AG04449 (cell line): ENCODE measurements around a stretch of chr16.

- RRBS: no CpG with 5 or more reads among the region's 5 CpGs
These were observed 77.0 kb downstream of the WWP2 start for GRCh38 chr16:69838932-69839679.

DNA sequence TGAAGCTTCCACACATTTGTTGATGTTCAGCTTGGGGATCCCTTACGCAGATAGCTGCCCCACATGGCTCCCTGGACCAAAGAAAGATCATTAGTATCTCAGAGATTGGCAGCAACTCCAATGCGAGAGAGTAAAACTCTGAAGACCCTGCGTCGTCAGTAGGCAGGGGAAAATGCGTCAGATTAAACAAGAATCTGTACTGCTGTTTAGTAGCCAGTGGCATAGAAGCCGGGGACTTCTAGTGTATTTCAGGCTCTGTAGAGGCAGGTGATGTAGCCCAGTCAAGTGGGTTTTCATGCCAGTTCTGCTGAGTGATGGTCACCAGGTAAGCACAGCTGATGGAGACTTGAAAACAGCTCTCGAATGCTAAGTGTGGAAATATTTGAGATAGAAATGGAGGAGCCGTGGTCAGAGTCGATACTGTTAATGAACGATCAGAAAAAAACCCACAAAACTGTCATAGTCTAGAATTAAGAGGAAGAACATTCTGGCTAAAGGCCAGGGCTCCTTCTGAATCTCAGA is 24.4 kb upstream of the CLEC18A start:
- RRBS: no CpG with 5 or more reads among the region's 10 CpGs

DNA sequence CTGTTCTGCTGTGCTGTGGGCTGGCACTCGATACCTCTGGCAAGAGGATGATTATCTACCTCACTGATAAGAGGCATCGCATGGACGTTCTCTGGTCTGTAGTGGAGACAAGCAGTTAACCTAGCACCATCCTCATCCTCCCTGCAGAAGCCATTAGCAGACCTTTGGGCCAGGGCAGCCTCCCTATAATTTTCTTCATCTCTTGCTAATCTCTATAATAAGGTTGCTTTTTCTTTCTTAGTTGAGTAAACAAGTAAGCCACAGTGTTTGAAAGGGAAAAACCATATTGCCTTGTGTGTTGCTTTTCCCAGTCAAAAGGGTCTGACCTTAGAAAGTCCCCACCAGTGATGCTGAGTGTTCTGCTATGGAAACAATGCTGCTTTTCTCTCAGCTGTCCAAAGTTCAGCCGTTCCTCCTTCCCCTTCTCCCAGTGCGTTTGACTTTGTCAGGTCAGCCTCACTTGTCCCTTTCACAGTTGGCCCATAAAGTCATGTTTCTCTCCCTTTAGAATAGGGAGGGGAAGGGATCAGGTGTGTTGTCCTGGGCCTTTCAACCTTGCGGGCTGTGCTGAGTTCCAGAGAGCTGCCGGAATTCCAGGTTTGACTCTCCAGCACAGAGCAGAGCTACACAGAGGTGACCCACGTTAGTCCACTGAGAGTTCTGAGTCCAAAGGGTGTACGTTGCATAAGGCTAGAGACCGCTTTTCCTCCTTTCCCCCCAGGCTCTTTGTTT is 16.0 kb upstream of the CLEC18C start:
- RRBS: no CpG with 5 or more reads among the region's 10 CpGs

DNA sequence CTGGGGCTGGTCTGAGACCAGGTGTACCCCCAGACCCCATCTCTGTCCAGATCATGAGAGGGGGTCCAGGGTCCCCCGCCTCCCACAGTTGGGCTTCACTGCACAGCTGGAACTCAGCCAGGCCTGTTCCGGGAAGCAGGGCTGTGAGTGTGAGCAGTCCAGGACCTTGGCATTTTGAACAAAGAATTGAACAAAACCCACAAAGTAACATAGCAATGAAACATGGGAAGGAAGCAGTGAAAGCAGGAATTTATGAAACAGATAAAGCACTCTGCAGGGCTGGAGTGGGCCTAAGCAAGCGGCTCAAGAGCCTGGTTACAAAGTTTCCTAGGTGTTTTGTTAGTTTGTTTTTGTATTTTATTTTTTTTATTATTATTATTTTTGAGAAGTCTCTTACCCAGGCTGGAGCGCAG is 25.1 kb downstream of the CLEC18C start:
- RRBS: no CpG with 5 or more reads among the region's 4 CpGs

DNA sequence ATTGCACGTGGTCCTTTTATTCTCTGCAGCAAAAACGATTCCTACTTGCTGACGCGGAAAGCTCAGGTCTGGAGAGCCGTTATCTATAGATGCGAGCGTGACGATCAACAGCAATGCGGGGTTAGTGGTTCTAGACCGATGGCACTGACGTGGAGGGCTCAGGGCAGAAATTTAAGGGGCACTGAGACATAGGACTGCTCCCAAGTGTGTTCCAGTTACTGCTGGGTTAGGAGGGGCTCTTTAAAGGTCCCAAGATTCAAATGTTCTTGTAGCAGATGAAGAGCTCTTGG is 596 bp upstream of the EXOSC6 start:
- RRBS: no CpG with 5 or more reads among the region's 11 CpGs

DNA sequence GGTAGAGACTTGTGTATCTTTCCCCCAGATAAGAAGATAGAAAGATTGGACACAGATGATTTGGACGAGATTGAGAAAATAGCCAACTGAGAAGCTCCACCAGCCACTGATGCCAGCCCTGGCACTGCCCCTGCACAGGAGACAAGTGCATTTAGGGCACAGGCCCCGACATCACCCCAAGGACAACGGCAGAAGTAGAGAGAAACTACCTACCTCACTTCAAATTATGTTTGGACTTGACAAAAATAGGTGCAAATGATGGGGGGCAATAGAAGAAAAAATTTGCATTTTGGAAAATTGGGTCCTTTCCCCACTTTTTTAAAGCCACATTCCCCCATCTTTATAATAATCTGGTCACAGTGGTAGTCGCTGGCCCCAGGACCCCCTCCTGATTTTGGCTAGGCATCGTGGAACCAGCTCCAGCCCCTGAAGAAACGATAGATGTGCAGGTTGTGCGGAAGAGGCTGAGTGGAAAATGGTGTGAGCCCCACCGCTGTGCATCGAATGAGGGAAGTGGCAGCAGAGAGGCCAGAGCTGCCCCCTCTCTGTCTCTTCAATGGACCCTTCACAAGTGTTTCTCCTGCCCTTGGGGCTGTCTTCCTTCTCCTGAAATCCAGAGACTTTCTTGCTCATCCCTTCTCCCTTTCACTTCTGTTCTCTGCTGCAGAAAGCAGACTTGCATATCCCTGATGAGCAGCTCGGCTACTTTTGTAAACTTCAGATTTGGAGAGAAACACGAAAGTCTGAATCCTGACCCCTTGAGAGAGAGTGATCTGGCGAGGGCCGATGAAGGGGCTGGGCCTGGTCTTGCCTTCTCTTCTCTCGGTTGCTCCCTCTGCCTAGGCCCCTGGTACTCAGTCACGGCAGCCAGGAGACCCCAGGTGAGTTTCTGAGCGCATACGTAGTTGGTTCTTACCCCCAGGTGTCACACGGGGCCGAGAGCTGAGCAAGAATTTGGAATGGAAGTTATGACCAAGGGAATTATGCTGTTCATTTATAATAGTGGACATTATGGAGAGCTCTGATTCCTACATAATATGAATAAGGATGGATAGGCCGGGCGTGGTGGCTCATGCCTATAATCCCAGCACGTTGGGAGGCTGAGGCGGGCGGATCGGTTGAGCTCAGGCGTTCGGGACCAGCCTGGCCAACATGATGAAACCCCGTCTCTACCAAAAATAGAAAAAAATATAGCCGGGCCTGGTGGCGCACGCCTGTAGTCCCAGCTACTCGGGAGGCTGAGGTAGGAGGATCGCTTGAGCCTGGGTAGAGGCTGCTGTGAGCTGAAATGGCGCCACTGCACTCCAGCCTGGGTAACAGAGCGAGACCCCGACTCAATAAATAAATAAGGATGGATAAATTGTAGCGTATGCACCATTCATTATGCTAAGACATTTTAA is 25.7 kb downstream of the DDX19A start:
- RRBS: no CpG with 5 or more reads among the region's 37 CpGs

- RRBS: no CpG with 5 or more reads among the region's 7 CpGs
These were observed 29.9 kb downstream of the ST3GAL2 start for GRCh38 chr16:70408983-70409349.

- RRBS: no CpG with 5 or more reads among the region's 1 CpG
These were observed 14.2 kb downstream of the SF3B3 start for GRCh38 chr16:70537831-70538235.

- RRBS: no CpG with 5 or more reads among the region's 6 CpGs
These were observed 25.2 kb downstream of the SF3B3 start for GRCh38 chr16:70548496-70549516.

DNA sequence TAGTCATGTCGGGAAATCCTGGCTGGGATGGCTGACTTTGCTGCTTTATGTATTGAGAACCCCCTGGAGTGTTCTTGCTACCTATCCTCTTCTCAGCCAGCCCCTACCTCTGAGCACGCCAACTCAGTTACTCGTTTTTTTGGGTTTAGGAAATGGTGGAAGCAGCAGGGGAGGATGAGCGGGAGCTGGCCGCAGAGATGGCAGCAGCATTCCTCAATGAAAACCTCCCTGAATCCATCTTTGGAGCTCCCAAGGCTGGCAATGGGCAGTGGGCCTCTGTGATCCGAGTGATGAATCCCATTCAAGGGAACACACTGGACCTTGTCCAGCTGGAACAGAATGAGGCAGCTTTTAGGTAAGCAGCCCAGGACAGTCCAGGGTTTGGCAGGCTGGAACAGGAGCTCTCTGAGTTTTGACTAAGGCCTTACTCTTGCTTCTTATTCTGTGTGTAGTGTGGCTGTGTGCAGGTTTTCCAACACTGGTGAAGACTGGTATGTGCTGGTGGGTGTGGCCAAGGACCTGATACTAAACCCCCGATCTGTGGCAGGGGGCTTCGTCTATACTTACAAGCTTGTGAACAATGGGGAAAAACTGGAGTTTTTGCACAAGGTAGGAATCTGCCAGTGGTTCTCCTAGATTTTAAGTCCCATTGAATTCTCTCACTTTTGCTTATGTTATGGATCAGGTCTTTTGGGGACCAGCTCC is 41.5 kb downstream of the SF3B3 start:
- RRBS: no CpG with 5 or more reads among the region's 8 CpGs

DNA sequence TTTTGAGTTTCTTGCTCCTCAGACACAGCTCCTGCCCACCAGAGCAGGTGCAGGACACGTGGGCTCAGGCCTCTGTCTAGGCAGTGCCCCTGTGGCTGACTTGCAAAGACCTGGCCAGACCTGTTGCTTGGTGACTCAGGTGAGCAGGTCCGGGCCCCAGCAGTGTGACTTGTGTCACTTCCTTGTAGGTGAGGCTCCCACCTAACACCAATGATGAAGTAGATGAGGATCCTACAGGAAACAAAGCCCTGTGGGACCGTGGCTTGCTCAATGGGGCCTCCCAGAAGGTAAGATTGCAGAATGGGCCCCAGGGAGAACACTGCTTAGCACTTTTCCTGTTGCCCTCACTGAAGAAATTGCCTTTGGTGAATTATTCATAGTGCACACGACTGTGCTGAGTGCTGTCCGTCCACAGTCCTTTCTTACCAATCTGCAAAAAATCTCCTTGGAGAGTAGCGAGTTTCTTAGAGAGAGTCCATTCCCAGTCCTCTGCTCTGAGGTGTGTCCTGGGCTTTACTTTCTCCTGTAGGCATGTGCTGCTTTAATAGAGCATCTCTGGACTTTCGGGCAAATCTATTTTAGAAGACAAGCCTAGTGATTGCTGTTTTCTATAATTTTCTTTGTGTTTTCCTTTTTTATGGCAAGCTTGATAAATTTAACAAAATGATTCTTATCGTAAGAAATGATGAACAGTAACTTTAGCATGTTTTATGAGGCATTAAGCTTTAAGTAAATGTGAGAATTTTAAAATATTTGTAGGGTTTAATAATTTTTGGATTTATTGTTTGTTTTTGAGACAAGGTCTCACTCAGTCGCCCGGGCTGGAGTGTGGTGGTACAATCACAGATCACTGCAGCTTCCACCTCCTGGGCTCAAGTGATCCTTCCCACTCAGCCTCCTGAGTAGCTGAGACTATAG is 45.5 kb downstream of the SF3B3 start:
- RRBS: no CpG with 5 or more reads among the region's 10 CpGs

DNA sequence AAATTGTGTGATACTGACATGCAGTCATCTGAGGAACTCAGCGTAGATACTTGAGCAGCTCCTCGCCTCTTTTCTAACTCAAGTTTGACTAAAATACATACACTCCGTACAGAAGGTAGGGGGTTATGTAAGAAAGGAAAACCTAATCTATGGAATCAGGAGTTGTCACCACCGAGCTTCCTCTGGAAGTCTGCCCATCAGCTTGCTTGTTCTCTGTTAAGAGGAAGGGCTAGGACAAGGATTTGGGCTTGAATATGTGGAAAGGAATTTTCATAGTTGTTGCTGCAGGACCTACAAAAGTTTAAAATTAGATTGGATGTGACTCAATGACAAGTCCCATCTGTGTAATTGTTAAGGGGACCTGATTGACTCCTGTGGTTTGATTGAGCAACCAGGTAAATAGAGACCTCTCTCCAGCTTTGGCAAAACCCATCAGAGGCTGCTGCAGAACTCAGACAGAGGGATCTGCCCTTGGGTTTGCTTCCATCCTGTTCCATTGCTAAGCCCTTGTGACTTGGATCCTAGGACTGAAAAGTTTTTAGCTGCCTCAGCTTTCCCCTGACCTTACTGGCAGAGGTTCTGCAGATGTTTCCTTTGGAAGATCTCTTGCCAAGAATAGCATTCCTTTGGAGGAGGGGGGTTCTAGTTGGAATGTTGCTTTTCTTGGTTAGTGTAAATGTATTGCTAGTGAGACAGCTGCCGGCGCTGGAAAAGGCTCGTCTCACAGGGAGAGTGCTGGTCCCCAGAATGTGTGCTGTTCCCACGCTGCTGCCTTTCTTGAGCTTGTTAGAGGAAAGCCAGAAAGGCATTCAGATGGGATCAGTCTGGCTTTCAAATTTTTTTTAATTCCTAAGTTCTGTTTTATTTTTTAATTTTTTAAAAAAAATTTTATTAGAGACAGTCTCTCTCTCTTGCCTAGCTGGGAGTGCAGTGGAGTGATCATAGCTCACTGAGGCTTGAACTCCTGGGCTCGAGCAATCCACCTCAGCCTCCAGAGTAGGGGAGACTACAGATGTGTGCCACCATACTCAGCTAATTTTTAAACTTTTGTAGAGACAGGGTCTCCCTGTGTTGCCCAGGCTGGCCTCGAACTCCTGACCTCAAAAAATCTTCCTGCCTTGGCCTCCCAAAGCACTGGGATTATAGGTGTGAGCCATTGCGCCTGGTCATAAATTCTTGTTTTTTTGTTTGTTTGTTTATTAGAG is 50.1 kb downstream of the SF3B3 start:
- RRBS: no CpG with 5 or more reads among the region's 11 CpGs

DNA sequence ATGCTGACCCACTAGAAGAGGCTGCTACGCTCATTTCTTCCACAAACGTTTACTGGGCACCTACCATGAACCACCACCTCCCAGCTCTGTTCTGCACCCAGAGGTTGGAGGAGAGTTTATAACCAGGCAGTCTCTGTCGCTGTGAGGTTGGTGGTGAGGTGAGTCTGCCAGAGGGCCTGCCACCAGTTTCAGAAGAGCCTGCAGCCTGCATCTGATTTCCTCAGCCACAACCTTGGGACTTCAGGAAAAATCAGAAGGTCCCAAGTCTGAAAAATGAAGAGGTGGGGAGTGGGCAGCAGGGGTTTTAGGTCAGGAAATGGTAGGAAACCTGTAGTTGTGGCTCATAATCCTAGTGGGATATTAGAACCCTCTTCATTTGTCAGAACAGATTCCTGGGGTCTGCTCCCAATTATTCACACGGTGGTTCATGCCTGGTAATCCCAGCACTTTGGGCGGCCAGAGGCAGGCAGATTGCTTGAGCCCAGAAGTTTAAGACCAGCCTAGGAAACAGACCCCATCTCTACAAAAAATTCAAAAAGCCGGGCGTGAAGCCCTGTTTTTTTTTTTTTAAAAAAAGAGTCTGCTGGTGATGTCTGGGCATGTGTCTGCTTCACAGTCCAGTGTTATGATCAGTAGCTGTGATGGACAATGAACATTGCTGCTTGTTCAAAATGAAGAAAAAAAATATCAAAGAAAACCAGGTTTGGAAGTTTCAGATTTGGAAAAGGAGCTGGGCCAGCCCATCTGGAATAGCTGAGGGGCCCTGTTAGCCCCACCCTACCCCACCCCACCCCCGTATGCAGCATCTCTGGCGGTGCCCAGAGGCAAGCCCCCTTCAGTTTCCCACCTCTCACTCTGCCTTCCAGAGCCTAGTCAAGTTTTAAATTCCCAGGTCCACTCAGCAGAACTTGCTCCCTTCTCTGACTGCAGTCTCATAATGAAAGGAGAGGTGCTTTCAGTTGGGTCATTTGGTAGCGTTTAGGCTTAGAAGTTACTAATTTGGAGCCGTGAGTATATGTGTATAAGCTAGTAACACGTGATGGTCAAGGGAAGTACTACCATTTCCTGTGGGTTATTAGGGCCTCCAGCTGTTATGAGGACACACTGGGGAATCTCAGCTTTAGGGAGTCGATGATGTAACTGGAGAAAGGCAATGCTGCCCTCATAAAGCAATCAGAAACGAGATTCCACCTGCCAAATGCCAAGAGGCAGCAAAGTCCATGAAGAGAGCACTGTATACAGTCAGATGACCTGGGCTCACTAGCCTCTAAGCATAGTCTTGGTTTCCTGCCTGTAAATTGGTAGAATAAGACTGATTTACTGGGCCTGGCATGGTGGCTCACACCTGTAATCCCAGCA is 52.4 kb downstream of the SF3B3 start:
- RRBS: no CpG with 5 or more reads among the region's 14 CpGs

GRCh38 chr16:70618326-70619027 is 27.9 kb upstream of the IL34 start:
- RRBS: no CpG with 5 or more reads among the region's 12 CpGs

DNA sequence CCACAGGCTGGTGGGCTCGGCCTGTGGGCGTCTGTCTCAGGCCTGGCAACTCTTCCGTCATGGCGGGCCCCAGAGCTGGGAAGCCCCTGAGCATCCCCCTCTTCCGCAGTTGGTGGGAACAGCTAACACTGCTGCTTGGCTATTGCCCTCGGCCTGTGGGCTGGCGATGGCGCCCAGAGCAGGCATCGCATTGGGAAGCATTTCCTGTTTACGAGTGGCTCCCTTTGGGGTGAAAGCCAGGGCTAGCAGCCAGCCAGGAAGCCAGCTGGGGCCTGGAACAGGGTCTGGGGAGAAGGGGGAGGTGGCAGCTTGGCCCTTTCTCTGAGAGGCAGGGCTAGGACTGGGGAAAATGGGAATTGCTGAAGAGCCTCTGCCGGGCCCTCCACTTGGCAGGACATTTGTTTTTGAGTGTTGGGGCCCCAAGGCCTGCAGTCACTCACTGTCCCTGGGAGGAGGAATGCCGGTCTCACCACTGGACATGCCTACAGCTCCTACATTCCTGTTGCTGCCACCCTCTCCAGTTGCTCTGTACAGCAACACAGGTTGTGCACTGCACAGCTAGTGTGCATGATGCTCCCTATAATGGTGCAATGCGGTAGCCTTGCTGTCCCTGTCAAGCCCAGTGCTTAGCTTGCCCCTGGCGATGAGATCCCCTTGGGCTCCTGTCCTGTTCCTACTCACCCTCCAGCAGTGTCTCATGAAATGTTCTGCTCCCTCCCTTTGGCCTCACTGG is 2.5 kb upstream of the MTSS2 start:
- RRBS: 32% methylated on average over 2 of the region's 14 CpGs

DNA sequence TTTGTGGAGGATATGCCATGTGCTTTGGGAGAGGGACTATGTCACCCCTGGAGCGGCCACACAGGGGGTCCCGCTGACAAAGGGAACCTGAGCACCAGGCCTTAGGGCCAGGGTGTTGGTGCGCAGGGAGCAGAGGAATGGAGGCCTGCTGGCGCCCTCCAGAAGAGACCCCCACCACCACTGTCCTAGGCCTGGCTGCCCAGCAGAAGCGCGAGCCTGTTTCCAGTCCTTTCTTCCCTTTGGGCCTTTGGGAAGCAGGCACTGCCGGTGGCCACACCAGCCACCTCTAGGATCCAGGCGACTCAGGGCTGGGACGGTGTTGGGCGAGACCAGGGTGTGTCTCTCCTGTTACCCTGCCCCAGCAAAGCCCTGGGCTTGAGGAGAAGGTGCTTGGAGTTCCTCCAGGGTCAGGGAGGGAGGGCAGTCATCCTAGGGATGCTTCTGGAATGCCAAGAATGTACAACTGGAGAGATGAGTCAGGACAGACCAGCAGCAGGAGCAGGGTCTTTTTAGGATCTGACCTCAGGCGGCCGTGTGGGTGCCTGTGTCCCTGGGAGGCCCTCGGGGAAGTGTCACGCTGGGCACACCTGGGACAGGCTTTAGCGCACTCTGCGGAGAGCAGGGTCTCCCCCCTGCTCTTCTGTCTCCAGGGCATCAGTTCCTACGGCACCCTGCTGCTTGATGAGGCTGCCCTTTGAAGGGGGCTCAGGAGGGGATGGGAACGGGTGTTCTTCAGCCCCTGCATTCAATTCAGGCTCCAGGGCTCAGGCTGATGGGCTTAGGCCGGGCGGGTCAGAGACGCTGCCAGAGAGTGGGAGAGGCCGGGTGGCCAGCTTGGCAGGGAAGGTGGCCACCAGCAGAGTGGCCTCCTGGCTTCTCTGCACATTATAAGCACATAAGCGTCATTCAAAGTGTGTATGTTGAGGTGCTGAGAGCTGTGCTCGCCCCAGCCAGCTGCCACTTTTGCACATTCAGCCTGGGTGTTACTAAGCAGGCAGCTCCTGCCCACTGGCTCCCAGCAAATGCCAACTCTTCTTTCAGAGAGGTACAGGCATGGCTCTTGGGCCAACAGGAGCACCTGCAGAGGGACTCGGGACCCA is 8.3 kb upstream of the MTSS2 start:
- RRBS: no CpG with 5 or more reads among the region's 25 CpGs

- RRBS: no CpG with 5 or more reads among the region's 39 CpGs
These were observed 14.0 kb upstream of the MTSS2 start for GRCh38 chr16:70699596-70700554.

GRCh38 chr16:70726963-70727281 is 41.1 kb upstream of the MTSS2 start:
- RRBS: no CpG with 5 or more reads among the region's 4 CpGs

DNA sequence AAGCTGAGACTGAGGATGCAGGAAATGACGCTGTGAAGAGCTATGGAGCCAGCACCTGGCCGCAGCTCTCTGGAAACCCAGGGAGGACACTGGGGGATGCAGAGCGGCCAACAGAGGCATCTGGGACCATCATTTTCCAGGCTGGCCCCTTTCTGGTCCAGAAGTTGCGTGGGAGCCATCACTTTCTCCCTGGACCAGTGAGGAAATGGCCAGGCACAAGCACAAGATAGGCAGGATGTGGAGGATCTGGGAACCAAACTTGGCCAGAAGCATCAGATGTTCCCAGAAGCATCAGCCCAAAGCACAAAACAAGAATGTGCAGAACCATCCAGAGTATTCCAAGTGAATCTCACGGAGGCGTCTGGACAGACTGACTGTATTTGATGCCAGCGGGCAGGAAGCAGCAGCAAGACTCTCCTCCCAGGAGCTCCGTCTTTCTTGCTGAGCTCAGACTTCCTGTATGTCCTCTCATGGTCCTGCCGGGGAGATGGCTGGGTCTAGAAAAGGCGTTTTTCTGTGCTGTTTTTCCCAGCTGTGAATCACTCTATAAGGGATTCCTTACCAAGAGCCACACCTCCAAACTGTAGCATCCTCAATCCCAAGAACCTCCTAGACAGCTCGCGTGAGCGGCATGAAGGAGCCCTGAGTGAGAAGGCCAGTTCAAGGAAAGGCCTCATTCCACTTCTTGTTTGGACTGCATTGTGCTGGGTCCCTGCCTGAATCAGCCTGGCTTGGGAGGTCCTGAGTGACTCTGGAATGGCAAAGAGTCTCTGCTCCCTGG is 49.4 kb upstream of the MTSS2 start:
- RRBS: no CpG with 5 or more reads among the region's 13 CpGs

- RRBS: no CpG with 5 or more reads among the region's 13 CpGs
These were observed 11.8 kb downstream of the VAC14 start for GRCh38 chr16:70789033-70789728.